HEK293 (cell line): ENCODE measurements around a stretch of chr9.

DNA sequence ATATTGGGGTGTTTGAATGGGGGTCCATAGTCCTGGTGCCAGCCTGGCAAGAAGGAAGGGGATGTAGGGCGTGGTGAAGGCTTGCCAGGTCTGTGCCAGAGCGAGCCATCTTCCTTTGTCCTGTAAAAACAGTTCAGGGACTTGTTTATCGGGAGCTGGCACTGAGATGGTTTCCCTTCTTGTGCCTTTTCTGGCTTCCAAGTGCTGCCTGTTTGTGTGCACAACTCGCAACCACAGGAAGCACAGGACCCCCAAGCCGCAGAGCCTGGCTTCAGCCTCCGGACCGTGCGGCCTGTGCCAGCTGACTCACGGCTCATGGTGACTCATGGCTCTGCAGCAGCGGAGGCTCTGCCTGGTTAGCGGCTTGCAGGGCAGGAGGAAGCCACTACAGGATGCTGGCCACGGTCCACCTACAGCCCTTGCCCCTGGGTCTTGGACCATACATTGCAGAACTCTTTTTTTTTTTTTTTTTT lies 2.5 kb downstream of the CARD19 start:
- PRO-cap = no peak
- RRBS, 2 experiments = no CpG with 5 or more reads among the region's 12 CpGs

DNA sequence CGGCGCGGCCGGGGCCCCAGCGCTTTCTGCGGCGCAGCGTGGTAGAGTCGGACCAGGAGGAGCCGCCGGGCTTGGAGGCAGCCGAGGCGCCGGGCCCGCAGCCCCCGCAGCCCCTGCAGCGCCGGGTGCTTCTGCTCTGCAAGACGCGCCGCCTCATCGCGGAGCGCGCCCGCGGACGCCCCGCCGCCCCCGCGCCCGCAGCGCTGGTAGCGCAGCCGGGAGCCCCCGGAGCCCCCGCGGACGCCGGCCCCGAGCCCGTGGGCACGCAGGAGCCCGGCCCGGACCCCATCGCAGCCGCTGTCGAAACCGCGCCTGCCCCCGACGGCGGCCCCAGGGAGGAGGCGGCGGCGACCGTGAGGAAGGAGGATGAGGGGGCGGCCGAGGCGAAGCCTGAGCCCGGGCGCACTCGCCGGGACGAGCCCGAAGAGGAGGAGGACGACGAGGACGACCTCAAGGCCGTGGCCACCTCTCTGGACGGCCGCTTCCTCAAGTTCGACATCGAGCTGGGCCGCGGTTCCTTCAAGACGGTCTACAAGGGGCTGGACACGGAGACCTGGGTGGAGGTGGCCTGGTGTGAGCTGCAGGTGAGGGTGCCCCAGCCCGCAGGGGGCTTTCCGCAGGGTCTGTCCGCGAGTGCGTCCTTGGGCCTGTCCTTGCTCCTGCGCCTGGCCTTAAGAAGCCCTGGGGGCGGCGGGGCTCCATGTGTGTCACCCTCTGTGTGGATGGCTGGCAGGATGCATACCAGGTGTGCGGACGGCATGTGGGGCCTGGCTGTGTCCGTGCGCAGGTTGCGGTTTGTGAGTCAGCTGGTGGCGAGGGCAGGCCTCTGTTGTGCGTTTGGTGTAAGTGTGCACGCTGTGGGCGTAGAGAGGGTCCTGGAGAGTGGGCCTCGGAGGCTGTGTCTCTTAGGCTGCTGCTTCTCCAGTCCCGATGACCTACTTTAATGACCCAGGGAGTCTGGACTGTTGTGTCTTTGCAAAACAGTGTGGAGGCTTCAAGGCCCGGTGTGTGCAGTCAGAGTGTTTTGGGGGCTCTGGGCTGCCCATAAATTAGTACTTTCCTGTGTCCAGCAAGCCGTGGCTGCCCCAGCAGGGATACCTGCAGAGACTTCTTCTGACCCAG lies 1.4 kb downstream of the WNK2 start:
- PRO-cap = unidirectional peak, minus-strand start at position 945 of the sequence
- RRBS, 2 experiments = 92 to 96% methylated on average over 8 to 12 of the region's 100 CpGs

- PRO-cap = no peak
- RRBS, 2 experiments = no CpG with 5 or more reads among the region's 7 CpGs
Observed at GRCh38 chr9:93218081-93218584, 34.2 kb downstream of the WNK2 start.

- PRO-cap = no peak
- RRBS, 2 experiments = no CpG with 5 or more reads among the region's 5 CpGs
Observed at GRCh38 chr9:93277822-93278370, 94.0 kb downstream of the WNK2 start.

DNA sequence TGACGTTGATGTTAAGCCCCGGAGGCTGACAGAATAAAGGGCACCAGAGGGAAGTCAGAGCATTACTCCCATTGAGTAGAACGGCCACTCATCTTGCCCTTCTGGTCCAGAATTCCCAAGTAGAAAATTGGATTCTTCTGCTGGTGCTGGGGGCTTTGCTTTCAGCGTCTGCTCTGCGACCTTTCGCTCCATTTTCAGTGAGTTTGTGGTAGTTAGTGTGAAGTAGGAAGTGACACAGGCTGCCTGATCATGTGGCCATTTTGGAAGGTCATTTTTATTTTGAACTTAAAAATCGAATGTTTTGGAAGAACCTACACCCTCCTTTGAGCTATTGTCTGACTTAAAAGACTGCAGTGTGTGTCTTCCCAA lies 56.6 kb upstream of the FAM120AOS start:
- PRO-cap = no peak
- RRBS, 2 experiments = no CpG with 5 or more reads among the region's 7 CpGs

DNA sequence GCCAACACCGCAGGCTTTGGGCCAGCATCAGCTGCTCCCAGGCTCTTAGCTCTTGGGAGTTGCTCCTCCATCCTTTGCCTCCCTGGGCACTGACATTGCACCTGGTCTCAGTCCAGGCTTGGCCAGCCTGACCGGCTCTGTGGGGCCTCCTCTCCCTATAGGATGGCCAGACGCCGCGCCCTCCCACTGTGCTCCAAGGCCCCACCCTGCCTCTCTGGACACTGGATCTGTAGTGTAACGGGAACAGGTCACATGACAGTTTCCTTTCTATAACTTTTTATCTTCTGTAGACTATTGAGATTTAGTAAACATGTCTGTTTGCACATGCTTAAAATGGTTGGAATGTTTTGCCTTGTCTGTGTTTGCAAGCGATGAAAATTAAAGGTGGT lies 57.9 kb upstream of the FAM120AOS start:
- PRO-cap = no peak
- RRBS, 2 experiments = no CpG with 5 or more reads among the region's 7 CpGs

DNA sequence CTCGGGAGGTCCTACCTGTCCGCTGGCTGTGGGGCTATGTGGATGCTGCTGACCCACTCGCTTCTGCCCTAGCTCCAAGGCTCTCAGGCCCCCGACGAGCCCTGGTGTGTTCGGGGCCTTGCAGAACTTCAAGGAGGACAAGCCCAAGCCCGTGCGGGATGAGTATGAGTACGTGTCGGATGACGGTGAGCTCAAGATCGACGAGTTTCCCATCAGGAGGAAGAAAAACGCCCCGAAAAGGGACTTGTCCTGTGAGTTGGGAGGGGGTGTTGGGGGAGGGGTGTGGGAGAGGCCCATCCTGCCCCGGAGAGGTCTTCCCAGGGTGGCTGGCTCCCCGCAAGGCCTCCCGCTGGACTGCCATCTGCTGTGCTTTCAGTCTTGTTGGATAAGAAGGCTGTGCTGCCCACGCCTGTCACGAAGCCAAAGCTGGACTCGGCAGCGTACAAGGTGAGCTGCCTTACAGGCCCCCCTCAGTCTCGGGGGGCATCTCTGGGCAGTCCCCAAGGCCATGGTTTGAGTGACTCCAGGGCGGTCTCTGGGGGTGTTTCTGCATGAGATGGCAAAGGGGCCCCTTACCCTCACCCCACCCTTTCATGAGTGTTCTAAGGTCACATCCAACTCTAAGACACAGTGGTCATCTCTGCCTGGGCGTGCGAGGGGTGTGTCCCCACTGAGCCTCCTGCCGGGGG lies 89.4 kb downstream of the PHF2 start:
- PRO-cap = no peak
- RRBS, 2 experiments = no CpG with 5 or more reads among the region's 27 CpGs

DNA sequence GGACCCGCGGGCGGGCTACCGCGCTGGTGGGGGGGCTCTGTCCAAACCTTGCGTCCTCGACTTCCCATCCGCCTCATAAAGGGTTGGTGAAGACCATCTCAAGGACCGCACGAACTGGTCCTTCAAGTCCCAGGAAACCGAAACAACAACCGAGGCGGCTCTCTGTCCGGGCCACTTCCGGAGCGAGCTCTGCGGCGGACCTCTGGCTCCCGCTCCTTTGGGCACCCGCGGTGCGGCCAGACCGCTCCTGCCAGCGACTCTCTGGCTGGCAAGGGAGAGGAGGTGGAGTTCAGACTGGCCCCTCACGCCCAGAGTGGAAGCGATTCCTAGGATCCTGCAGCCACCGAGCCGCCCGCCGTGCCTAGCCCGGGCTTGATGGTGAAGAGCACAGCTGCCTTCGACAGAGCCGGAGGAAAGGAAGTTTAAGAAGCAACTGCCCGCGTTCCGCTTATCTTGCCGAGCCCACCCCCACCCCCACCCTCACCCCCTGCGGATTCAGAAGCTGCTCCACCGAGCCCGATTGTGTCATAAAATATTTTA lies 4.0 kb downstream of the BARX1 start:
- PRO-cap = no peak
- RRBS, 2 experiments = no CpG with 5 or more reads among the region's 40 CpGs

DNA sequence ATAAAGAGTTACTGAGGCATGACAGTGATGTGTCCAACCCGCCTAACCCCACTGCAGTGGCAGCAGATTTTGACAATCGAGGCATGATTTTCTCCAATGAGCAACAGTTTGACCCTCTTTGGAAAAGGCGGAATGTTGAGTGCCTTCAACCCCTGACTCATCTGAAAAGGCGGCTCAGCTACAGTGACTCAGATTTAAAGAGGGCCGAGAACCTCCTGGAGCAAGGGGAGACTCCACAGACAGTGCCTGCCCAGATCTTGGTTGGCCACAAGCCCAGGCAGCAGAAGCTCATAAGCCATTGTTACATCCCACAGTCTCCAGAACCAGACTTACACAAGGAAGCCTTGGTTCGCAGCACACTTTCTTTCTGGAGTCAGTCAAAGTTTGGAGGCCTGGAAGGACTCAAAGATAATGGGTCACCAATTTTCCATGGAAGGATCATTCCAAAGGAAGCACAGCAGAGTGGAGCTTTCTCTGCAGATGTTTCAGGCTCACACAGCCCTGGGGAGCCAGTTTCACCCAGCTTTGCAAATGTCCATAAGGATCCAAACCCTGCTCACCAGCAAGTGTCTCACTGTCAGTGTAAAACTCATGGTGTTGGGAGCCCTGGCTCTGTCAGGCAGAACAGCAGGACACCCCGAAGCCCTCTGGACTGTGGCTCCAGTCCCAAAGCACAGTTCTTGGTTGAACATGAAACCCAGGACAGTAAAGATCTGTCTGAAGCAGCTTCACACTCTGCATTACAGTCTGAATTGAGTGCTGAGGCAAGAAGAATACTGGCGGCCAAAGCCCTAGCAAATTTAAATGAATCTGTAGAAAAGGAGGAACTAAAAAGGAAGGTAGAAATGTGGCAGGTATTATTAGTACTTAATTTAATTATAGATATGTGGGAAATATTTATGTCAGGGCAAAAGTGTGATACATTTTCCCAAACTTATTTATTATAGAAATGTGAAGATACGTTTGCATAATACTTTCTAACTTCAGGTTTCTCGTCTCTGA lies 13.8 kb downstream of the PTPDC1 start:
- PRO-cap = no peak
- RRBS, 2 experiments = no CpG with 5 or more reads among the region's 10 CpGs

DNA sequence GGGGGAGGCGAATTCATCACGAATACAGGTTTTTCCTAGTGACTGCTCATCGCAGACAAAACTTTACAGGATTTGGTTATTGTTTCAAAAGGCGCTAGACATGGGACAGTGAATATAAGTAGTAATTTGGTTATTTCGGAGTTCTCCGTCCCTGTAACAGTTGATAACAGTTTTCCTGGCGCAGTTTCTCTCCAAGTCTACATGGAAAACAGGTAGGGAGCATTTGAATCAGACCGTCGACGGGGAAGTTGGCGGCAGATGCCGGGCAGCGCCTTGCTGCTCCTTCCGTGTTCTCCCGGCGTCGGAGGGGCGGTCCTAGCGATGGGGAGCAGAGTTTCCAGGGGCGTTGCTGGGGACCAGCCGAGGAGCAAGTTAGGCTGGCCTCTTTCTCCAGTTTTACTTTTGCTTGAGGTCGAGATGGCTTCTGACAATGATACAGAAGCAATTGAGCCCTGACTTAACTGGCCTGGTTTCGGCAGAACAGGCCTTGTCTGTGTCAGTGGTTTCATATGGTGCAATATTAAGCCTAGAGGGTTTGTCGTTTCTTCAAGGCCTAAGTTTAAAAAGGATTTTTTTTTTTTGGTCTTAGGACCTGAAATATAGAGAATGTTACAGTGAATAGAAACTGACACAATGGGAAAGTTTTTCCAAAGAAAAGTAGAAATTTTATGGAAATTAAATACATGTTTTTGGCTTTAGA lies 835 bp downstream of the MFSD14B start:
- PRO-cap = bidirectional peak, plus-strand start at position 393 of the sequence, minus-strand start at position 222 of the sequence
- RRBS, 2 experiments = no CpG with 5 or more reads among the region's 24 CpGs

- PRO-cap = no peak
- RRBS, 2 experiments = no CpG with 5 or more reads among the region's 10 CpGs
Observed at GRCh38 chr9:94458894-94459637, 84.7 kb downstream of the MFSD14B start.

DNA sequence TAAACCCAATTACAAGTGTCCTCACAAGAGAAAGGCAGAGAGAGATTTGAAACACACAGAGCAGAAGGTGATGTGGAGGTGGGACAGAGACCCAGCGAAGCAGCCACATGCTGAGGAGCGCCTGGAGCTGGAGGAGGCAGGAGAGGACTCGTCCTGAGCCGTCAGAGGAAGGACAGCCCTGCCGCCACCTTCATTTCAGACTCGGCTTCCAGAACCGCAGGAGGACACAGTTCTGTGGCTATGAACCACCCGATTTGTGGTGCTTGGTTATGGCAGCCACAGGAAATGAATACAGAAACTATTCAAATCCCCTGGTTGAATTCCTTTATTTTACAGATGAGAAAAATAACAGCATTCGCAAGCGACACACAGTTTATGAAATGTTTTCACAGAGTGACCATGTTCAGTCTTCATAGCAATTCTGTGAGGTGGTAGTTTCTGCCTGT lies 16.5 kb upstream of the FBP1 start:
- PRO-cap = no peak
- RRBS, 2 experiments = no CpG with 5 or more reads among the region's 10 CpGs

DNA sequence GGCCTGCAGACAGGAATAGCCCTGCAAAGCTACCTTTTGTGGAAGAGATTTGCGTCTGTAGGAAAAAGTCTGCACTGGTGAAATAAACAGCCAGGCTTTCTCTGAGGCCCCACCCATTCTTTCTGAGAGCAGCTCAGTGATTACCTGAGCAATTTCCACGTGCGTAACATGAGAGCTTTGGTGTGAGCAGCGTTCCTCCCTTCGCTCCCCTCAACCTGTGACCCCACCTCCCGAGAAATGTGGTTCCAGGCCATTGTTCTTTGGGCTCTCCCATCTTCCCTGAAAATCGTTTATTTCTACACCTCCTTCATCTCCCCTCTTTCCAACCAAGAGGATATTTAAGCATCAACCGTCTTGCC lies 23.8 kb upstream of the FBP1 start:
- PRO-cap = no peak
- RRBS, 2 experiments = no CpG with 5 or more reads among the region's 8 CpGs

DNA sequence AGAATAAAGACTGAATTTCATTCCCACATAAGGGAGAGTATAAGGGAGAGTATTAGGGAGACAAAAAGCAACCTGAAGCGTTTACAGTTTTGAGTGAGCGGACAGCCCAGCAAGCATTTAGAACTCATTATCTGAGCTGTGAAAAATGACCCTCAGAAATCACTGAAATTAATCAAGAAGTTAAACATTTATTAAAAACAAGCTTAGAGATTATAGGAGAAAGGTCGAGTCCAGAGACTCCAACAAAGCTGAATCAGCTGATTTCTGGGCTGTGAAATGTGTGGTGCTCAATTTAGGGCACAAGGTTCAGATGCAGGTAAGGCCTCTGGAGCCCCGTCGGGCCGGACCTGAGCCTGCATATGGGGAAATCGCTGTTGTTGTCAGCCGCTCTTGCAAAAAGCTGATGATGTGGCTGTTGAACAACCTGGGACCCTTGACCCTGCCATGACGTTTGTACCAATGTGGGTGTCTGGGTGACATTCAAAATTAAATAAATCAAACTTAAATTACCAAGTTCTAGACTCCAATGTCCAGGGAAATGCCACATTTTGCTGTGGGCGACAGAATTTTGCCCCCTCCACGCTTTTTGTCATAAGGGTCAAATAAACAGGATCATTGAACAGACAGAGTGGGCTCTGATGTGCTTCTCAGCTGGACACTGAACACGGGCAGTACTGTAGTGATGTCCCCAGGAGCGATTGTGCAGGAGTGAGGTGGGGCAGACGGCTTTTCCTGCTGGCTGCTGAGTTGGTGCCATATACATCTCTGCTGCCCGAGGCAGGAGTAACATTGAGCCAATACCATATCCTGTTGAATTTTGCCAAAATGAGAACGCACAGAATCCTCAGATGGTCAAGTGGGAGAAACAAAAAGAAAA lies 27.2 kb upstream of the FBP1 start:
- PRO-cap = no peak
- RRBS, 2 experiments = no CpG with 5 or more reads among the region's 16 CpGs

DNA sequence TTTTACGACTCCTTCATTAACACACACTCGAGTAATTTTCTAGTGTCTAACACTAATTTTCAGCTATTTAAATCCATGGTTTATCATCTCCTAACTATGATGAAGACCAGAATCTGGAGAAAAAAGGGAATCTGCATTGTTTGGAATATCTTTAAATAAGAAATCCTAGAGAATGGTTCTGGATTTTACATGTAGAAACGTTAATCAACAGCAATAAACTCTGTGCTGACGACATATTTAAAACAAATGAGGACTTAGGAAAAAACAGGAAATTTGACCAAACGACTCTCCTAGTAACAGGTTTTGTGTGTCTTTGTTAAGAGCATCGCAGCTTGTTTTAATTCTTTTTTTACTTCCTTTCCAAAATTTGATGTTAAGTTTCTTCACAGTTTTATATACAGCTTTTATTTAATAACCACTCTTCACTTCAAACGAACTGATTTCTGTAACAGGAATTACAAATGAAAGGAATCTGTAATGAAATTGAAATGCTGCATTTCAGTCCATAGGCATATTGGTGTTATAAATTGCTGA lies 138.6 kb downstream of the AOPEP start:
- PRO-cap = no peak
- RRBS, 2 experiments = no CpG with 5 or more reads among the region's 7 CpGs

DNA sequence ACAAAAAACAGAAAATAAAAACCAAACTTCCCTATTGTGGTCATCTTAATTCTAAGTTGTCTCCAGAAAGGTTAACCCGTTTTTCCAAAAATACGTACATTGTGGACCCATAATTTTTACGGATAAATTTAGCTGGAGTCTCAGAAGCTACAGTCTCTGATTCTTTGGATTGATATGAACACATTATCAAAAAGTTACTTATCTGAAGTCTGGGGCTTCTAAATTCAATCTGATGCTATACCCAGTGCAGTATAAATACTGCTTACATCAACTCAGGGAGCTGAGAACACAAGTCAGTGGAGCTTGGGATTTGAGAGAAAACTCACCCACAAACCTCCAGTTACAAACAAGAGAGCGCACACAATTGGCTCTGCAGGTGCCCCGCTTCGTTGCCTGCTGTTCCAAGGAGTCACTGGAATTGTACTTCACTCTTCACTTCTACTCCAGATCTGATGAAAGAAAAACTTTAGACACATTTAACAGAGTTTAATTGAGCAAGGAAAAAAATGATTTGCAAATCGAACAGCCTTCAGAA lies 156.4 kb downstream of the AOPEP start:
- PRO-cap = no peak
- RRBS, 2 experiments = no CpG with 5 or more reads among the region's 7 CpGs

DNA sequence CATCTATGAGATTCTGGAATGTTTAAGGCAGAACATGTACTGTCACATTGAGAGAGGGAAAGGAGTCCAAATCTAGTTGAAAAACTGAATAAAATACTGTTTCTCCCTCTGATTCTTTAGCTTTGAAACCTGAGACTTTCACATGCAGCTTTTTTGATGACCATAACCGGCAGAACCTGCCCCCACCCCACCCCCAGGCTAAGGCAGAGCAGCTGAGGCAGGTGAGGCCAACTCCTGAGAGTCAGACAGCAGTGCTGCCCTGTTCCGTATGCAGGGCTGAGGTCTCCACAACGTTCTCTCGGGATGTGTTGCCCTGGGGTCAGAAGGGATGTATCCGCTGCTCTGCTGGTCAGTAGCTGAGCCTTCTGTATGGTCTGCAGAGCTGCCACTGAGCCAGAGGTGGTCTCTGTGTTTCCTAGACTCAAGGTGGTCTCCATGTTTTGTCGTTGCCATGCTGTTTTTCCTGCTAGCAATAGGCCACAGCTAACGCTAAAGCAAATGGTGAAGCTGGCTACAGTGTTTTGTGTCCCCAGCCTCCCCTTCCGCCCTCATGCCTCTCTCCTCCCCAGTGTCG lies 190.5 kb downstream of the AOPEP start:
- PRO-cap = no peak
- RRBS, 2 experiments = no CpG with 5 or more reads among the region's 9 CpGs

DNA sequence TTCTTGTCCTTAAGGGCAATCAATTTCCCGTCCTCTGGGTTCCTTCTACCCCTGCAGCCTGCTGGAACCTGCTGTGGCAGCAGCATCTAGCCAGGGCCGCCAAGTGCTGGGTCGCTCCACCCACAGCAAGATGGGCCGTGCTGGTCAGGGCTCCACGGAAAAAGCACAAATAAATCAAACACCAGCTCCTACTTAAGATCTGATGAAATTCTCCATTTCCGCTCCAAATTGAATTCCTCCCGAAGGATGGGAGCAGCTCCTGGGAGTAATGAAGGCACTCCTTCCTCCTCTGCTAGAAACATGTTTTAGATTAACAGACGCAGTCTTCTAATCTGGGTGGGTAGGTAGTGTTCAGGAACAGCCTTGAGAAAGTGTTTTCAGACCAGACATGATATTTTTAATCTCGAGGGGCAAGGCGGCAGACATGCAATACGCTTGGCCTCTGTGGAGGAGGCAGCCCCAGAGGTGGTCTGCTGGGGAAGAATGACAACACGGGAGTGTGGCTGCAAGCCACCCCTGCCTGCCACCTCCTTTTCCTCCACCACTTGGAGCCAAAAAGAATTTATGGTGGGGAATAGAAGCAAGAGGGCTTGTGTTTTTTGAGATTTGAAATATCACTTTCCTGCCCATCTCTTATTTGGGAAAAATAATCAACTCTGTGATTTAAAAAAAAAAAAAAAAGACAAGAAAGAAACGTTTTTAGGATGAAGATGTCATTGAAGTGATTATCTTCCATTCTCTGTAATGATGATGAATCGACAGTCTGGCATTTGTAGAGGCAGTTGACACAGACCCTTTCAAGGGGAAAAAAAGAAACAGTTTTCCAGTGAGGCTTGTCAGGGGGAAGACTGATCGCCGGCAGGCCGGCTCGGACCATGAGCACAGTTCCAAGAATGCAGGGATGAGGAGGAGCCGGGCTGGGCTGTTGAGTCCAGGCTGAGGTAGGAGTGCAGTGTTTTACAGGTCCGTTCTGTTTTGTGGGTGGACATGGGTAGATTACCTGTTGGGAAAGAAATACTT lies 194.2 kb downstream of the AOPEP start:
- PRO-cap = no peak
- RRBS, 2 experiments = 14 to 95% methylated on average over 1 of the region's 20 CpGs

DNA sequence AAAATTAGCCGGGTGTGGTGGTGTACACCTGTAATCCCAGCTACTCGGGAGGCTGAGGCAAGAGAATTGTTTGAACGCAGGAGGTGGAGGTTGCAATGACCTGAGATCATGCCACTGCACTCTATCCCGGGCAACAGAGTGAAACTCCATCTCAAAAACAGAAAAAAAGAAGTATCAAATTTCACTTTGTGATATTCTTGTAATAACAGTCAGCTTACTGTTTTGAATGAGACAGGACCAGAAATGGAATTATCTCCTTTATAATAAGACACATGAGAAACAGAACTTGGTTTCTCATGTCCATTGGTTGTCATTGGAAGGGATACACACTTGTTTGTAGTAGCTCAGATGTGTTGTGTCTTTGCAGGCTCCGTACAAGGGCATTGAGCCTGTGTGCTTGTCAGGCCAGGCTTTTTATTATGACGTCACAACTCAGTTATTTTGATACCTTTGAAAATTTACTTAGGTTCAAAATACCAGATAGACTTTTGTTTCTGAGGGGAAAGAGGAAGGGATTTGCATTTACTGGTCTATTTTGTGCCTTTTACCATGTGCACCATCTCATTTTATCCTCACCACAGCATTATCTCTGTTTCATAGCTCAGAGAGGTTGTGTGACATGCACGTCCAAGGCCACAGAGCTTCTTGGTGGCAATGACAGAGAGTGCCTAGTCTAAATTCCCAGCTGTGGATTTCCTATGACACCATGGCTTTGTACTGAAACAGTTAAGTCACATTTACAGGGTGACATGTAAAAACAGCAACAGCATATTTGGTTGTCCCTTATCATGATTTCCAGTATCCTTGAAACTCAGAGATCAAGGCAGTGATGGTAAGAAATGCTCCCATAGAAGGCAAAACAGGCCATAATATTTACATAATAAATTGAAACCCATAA lies 268.5 kb downstream of the AOPEP start:
- PRO-cap = no peak
- RRBS, 2 experiments = no CpG with 5 or more reads among the region's 7 CpGs

DNA sequence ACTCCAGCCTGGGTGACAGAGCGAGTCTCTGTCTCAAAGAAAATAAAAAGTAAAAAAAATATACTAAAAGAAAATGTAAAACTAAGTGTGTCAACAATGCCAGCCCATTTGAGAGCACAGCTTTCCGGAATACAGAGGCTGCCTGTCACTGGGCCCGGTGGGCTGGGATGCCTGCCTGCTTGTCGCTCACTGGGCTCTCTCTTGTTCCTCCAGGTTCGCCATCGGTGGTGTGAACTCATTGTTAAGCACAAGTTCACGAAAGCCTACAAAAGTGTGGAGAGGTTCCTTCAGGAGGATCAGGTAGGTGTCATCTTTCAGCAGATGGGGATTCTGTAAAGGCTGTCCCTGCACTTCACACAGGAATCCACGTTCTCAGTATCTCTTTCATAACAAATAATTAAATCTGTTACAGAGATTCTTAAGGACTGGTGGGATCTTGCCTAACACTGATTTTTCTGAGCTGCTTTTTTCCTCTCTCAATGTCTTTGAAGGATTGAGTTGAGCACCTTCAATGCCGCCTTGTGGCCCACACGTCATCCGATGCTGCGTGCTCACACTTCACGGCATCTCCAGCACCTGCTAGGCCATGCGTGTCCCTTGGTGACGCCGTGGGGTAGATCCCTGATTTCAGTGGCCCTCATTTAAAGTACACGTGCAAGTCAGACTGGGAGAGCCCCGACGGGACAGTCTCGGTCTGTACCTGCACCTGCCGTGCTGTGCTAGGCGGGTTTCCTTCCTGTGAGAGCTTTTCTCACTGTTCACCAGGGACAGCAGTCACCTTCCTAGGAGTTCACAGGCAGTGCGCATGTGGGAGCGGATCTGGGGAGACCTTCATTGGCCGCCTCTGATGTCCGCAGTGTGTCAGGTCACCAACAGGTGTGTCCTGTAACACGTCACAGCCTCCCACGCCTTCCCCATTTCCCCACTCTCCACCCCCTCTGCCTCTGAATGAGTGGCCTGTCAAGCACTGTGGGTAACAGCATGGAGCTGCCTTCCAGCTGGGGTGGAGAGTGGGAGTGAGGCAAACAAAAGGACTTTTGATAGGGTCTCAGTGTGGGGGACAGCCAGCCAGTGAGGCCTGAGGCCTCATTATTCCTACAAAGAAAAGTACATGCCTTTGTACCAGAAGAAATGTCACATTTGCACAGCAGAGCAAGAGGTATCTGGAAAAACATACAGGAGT lies 236.6 kb downstream of the FANCC start:
- PRO-cap = no peak
- RRBS, 2 experiments = no CpG with 5 or more reads among the region's 28 CpGs